Left ventricle myocardium (tissue), 1 donor: ENCODE data around the genes MYH15 and DPPA2.

- PRO-cap: no peak
Observed at GRCh38 chr3:105822582-105823743, 45.8 kb downstream of the CBLB start.

GRCh38 chr3:105823744-105824825 lies 44.7 kb downstream of the CBLB start:
- PRO-cap: no peak

GRCh38 chr3:106255741-106256439 lies 387.1 kb upstream of the CBLB start:
- PRO-cap: no peak

GRCh38 chr3:106317272-106317643 lies 448.4 kb upstream of the CBLB start:
- PRO-cap: no peak

DNA sequence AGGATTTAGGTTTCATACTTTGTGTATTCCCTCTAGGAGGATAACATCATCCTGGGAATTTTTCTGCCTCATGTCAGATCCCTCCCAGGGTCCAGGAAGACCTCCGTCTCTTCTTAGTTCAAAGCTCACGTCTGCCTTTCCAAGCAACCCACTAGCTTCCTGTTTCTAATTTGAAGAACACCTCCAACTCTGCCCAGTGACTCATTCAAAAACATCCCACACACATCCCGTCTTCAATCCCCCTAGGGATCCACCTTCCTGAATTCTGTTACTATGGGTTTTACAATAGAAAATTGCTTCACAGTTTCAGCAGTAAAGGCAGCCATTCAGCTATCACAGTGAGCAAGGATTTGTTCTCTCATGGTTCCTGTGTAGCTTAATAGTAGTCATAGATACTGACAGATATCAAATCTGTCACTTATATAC lies 308.3 kb upstream of the CCDC54 start:
- PRO-cap: no peak

- PRO-cap: no peak
Observed at GRCh38 chr3:107264831-107265404, 112.3 kb upstream of the CCDC54 start.

- PRO-cap: no peak
Observed at GRCh38 chr3:107374691-107374972, 2.6 kb upstream of the CCDC54 start.

DNA sequence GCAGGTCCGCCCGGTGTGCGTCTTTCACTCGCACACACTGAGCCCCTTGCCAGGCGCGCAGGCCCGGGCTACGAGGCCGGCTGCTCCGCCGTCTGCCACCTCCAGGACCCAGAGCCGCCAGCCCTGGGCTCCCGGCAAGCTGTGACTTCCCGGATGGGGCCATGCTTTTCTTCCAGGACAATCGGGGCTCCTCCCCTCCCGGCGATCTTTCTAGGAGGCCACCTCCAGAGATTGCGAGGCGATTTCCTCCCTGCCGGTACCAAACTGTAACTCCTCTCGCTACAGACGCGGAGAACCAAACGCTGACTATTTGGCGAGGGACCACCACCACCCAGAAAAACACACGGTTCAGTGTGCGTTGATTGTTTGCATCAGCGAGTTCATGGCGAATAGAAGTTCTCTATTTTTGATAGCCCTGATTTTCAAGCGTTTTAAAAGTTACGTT lies 54.5 kb downstream of the CCDC54 start:
- PRO-cap: bidirectional peak, plus-strand start at position 227 of the sequence, minus-strand start at position 94 of the sequence

- PRO-cap: no peak
Observed at GRCh38 chr3:107772493-107773467, 250.0 kb downstream of the BBX start.

- PRO-cap: no peak
Observed at GRCh38 chr3:107928185-107928577, 162.7 kb downstream of the CD47 start.

DNA sequence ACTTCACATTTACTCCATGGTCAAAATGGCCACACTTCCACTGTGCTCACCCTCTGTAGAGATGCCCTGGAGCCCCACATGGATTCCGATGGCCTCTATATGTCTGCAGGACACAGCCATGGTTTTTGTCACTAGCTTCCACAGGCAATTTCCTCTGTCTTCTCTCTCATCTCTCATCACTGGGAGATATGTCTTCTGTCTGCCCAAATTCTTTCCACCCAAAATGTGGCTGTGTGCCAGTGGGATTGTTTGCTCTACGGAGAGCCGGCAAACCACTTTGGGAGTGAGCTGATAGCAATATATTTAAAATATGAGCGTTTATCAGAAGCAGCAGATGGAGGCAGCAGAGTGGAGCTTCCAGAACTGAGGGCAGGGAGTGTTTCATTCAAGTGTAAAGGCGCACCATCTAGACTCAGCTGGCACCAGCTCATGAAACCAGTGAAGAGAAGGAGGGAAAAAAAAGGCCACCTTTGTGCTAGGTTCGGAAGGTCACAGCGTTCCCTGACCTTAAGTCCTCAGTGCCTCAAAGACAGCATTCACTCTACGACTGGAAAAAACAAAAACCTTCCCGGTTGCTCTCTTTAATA lies 13.5 kb upstream of the CD47 start:
- PRO-cap: no peak

- PRO-cap: no peak
Observed at GRCh38 chr3:108125157-108126055, 34.6 kb upstream of the CD47 start.

GRCh38 chr3:108136204-108137393 lies 45.8 kb upstream of the CD47 start:
- PRO-cap: no peak

DNA sequence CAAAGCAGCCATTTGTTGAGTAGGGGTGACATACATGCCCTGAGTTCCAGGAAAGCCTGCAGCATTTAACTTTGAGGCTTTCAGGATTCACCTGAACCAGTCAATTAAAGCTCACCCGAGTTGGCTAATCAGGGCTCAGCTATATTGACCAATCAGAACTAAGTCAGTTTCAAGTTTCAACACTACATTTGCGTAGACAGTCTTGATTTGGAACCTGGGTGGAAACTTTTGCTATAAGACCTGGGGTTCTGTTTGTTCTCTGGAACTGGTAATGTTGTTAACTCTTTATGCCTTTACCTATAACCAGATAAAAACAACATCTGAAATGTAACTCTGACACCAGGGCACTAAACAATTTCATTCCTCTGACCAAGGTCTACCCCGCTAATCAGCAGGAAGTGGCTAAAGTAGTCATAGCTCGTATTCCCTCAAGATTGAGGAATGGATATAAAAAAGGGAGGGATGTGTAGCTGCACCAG lies 28.2 kb upstream of the IFT57 start:
- PRO-cap: no peak

DNA sequence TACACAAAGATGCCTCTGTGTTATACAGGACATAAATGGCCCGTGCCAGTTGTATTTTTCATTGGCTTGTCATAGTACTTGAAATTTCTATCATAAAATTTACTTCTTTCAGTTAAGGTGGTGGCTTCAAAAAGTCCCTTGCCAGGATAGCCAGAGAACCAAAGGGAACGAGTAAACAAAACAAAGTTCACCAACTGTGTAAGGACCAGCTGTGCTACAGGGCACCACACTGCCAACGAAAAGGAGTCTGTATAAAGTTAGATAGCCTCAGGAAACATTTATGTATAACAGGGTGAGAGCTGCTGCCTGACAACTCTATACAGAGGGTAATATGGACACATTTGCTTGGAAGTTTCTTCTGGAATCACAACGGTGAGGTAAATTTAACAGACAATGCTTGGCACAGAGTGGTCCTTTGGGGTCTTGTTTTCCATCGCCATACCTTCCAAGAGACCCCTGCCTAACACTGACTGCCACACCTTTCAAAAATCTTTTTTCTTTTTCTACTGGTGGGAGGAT lies 103.5 kb downstream of the MYH15 start:
- PRO-cap: no peak

DNA sequence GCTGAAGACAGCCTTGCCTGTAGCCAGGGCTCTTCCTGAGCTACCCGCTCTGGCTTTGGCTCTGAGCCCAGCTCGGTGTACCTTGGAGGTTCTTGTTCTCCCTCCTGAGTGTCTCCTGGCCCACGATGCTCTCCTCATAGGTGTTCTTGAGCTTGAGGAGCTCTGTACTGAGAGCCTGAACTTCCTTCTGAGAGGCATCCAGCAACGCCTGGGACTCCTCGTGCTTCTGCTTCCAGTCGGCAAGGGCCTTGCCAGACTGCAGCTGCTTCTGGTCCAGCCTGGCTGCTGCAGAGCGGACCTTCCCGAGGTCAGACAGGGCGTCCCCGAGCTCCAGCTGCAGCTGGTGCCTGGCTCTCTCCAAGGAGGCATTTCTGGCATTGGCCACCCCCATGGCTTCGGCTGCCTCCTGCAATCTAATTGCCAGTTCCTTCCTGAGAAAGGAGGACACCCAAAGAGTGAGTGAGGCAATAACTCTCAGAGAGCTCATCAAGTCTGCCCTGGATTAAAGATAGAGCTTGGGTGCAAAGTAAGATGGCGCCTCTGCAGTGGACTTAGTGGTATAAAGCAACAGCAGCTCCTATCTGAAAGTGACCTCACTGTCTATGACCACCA lies 99.8 kb downstream of the MYH15 start:
- PRO-cap: no peak

DNA sequence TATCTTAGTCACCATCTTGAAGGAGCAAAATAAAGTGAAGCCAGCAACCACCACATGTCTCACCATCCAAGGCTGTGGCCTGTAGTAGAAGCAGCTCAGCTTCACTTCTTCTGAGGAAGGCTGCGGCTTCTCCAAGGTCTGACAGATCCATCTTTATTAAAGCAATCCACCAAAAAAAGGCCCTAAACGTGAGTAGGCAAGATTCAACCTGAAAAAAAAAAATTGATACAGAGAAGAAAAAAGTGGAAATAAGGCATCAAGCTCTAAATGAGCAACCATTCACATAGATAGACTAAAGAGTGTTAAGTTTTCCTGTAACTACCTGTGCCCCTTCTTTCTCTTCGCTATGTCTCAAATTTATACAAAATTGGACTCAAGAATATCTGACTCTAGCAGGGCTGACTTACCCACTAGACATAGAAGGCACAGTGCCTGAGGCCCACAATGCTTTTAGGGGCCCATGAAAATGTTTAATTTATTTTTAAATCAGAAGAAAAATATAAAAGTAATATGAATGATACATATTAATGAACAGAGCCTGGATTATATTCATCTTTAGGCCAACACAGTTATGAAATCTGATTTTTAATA lies at the start of gene MYH15:
TSS of gene MYH15 (minus strand) at position 217 of the 591 bp plus-strand sequence.
- PRO-cap: no peak

DNA sequence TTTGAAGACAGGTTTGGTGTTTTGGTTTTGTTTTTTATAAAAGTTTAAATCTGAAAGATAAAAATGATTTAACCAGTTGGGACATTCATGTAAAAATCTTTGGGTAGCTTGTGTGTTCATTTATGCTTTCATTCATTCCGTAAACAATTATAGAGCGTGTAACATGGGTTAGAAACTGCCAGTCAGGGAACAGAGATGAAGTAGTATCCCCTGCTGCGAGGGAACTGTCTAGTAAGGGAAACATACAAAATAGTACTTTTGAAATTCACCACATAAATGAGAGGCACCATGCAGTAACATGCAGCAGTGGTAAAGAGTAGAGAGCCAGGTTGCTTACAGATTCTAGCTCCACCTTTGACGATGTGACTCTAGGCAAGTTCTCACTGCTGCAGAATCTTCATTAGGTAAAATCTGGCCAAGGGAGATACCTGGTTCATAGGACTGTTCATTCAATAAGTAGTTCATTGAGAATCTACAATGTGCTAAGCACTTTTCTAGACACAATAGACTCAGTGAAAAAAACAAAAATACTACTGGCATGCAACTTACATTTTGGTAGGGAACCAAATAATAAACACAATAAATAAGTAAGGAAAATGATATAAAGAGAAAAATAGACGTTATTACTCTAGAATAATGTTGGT lies 1.0 kb downstream of the DZIP3 start:
- PRO-cap: no peak

- PRO-cap: no peak
Observed at GRCh38 chr3:109316092-109316978, at the start of gene DPPA2. Gene DPPA2 (minus strand): TSS chr3:109316517.

- PRO-cap: no peak
Observed at GRCh38 chr3:109806747-109807490, 469.6 kb upstream of the DPPA4 start.